Cerebellum (tissue), 5 donors: Measurements from ENCODE around the genes DYNC1I2 and HAT1.

DNA sequence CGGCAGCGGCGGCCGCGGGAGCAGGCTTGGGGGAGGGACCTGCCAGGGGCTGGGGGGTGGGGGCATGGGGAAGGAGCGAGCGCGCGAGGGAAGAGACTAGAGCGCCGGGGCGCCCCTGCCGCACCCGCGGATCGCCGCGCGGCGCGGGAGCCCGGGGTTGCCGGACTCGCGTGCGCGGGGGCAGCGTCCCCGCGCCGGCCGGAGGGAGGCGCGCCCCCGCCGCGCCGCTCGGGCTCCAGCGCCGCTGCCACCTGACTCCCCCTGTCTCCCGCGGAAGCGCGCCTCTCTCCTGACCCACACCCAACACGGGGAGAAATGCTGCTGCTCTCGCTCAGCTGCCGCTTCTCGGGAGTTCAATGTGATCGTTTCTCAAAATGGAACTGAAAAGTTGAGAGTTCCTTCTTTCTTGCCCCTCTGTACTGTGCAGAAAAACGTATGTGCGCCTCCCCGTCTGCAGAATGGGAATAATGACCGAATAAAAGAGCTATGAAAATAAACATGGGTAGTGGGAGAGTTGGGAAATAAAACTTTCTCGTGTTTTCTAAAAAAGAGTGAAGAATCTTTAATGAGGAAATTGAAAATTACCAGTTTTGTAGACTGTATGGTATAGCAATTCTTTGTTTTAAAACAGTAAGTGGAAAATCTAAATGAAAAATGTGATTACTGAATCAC, 429 bp upstream of the TLK1 start:
- PRO-cap, 3 experiments = peak in 2 of 3 experiments; most common plus-strand start position 92 of the sequence (in 1); most common minus-strand start position 133 of the sequence (in 2)
- RAMPAGE, long total RNA = no peak

DNA sequence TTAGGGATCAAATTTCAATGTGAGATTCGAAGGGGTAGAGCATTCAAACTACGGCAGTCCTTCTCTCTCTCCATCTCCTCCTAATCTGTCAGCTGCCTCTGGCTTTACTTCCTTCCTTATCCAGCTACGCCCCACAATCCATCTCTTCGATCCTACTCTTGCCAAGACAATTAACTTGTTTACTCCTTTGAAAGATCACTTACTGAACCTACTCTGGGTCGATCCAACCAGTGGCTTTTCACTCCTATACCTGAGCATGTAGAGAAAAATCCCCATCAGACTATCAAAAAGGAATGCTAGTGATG, 21.1 kb upstream of the TLK1 start:
- PRO-cap, 3 experiments = no peak in any of the 3 experiments
- RAMPAGE, long total RNA = no peak

GRCh38 chr2:171391718-171392275, 42.0 kb downstream of the METTL8 start:
- PRO-cap, 3 experiments = no peak in any of the 3 experiments
- RAMPAGE, long total RNA = no peak

- PRO-cap, 3 experiments = no peak in any of the 3 experiments
- RAMPAGE, long total RNA = no peak
Measured at GRCh38 chr2:171432882-171433630, 734 bp downstream of the METTL8 start.

GRCh38 chr2:171554405-171554829, 32.1 kb downstream of the CYBRD1 start:
- PRO-cap, 3 experiments = no peak in any of the 3 experiments
- RAMPAGE, long total RNA = no peak

- PRO-cap, 3 experiments = no peak in any of the 3 experiments
- RAMPAGE, long total RNA = no peak
Measured at GRCh38 chr2:171556643-171557038, 34.4 kb downstream of the CYBRD1 start.

DNA sequence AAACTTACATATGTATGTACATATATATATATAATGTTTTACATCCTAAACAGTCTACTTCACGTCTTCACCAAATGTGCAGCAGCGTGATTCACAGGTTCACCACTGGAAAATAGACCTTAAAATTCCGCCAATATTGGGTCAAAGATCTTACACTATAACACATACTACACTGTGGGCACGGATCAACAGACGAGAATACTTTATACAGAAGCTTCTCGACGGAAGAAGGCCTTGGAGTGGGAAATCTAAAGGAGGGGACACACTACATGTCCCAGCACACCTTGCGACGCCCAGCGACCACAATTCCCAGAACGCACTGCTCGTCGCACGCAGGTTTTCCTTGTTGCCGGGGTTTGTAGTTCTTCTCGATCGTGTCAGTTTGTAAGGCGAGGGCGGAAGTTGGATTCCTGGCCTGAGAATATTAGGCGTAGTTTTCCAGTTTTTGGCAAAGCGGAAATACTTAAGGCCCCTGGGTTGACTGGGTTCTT, at the start of gene DYNC1I2:
Gene DYNC1I2, plus strand, starts transcription at position 365 of the 491 bp plus-strand sequence.
- PRO-cap, 3 experiments = peak in 1 of 3 experiments; most common plus-strand start position 371 of the sequence (in 1); most common minus-strand start position 271 of the sequence (in 1)
- RAMPAGE, long total RNA = start-site peak on the plus strand centred at position 442 of the sequence, 163 bp wide, 1,203 and 536 reads in 2 replicates

DNA sequence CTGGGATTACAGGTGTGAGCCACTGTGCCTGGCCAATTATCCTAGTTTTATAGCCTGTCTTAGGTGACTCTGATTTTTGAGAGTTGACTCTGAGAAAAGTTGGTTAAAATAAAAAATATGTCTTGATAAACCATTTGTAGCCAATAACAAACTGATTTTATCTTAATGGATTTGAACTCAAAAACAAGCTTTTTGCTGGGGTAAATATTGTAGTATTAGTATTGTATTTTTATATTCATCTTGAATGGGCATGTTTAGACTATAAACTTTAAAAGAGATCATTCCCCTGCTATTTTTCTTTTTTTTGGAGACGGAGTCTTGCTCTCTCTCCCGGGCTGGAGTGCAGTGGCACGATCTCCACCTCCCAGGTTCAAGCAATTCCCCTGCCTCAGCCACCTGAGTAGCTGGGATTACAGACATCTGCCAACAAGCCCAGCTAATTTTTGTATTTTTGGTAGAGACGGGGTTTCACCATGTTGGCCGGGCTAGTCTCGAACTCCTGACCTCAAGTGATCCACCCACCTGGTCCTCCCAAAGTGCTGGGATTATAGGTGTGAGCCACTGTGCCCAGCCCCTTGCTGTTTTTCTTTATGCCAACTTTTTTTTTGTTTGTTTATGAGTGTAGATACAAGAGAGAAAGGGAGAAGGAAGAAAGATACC, 13.8 kb downstream of the DYNC1I2 start:
- PRO-cap, 3 experiments = no peak in any of the 3 experiments
- RAMPAGE, long total RNA = no peak

- PRO-cap, 3 experiments = no peak in any of the 3 experiments
- RAMPAGE, long total RNA = no peak
Measured at GRCh38 chr2:171762691-171763738, 75.7 kb downstream of the DYNC1I2 start.

GRCh38 chr2:171878619-171879383, 15.2 kb downstream of the SLC25A12 start:
- PRO-cap, 3 experiments = no peak in any of the 3 experiments
- RAMPAGE, long total RNA = no peak

DNA sequence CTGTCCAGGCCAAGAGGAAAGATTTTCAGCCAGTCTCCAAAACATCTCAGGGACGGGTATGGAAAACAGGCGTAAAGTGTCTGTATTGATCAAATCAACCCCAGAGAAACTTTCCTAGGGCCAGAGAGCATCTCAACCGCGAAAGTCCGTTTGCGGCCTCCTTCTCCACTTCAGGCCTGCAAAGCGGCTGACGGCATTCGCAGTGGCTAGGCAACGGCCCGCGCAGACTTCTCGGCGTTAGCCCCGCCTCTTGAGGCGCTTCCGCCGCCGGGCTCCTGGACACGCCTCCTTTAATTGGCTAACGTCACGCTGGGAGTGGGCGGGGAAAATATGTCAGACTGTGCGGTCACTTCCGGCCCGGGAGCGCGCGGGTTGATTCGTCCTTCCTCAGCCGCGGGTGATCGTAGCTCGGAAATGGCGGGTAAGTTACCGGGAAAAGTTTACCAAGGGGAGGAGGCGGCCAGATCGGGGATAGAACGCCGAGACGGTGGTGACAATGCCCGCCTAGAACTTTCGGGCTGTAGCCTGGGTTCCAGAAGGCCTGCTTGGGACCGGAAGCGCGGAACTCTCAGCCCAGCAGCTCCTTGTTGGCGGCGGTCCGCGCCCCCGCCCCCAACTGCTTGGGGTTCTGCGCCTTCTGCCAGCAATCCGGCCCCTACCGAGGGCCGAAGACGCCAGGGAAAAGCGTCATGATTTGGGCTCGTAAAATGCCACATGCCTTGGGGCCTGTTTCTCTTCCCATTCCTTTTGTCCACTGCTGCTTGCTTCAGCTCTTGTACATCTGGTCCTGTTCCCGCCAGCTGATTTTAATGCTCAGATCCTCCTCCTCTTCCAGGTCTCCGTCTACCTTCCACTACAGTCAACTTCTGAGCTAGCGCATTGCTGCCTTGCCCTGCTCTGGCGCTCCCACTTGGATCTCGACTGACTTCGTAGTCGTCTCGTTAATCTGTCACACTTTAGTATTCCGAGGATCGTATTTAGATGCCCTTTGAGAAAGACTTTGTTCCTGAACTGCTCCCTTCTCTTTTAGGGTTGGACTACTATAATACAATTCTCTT, at the start of gene HAT1:
Gene HAT1, plus strand, starts transcription at position 375 of the 1,058 bp plus-strand sequence.
- PRO-cap, 3 experiments = peak in 3 of 3 experiments; most common plus-strand start position 400 of the sequence (in 2); most common minus-strand start position 180 of the sequence (in 1)
- RAMPAGE, long total RNA = no peak

- PRO-cap, 3 experiments = no peak in any of the 3 experiments
- RAMPAGE, long total RNA = no peak
Measured at GRCh38 chr2:172086940-172087483, 1.7 kb downstream of the DLX1 start.

DNA sequence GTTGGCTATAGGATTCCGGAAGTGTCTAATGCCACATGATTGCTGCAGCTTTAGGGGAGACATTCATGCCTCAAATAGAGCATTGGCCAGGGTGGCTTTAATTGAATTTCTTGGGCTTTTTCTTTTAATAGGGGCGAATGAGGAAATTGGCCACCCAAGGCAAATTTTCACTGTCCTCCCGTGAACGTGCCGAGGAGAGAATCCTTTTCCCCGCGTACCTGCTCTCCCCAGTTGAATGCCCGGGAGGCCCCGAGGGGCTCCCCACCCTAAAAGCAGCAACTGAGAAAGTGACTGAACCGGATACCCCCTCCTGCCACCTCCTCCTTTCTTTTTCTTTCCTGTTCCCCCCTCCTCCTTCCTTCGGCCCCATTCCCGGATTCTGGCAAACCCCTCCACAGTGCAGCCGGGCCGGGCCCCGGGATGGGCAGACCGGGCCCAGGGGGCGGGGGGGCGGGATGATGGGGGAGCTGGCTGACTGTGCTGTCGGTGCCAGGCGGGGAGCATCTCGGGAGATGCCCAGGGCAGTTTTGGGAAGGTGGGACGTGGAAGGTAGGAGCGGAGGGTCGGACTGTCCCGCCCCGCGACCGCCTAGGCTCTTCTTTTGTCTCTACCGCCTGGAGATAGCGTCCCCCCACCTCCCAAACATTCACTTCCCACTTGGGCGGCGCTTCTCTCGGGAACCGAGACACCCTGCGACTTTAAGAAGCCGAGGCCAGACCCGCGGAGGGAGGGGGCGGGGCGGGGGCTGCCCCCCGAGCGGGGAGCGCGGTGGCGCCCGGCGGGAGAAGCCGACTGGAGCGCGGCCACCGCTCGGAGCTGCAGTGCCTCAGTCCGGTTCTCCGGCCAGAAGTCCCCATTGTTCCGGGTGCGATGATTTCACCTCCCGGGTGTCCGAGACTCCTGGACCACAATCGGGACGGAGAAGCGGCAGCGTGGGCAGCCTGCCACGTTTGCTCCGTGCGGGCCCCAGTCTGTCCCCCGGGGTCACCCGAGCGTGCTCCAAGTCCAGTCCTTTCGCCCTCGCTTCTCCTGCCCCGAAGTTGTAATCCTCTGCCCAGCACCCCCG, 8.2 kb downstream of the DLX2 start:
- PRO-cap, 3 experiments = no peak in any of the 3 experiments
- RAMPAGE, long total RNA = no peak

DNA sequence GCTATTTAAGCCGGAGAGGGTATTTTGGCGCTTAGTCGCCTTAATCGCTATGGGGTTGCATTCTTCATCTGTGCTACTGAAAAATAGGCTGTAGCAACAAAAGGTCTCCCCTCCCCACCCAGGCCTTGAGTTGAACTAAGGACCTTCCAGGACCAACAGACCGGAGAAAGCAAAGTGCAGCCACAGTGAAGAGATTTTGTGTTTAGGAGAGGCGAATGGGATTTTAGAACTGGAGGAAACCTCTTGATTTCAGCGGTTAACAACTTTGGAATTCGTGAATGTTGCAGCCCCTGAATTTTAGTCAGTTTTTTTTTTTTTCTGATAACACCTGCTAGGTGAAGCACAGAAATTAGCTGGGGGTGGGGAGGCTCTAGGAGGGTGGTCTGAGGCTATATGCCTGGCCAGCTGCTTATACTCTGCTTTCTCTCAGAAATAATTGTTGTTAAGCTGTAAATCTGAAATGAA, 1.5 kb downstream of the ITGA6 start:
- PRO-cap, 3 experiments = no peak in any of the 3 experiments
- RAMPAGE, long total RNA = no peak

GRCh38 chr2:172490754-172491542, 63.6 kb downstream of the ITGA6 start:
- PRO-cap, 3 experiments = no peak in any of the 3 experiments
- RAMPAGE, long total RNA = no peak

GRCh38 chr2:172578919-172579611, 23.2 kb downstream of the PDK1 start:
- PRO-cap, 3 experiments = no peak in any of the 3 experiments
- RAMPAGE, long total RNA = no peak

GRCh38 chr2:172821165-172821943, 85.7 kb downstream of the RAPGEF4 start:
- PRO-cap, 3 experiments = no peak in any of the 3 experiments
- RAMPAGE, long total RNA = no peak

DNA sequence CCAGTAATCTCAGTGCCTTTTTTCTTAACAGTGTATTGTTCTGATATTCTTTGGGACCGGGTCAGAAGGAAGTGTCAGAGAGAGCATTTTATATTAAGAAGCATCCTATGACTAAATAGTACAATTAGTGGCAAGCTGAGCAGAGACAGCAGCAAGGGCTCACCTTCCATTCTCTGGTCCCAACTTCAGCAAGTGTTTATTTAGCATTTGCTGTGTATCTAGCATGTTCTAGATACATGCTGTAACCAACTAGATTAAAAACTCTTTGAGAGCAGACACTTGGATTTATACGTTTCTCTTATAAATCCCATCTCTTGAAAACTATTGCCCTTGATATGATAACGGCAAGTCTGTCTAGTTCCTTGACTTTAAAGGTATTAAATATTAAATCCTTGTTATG, 126.6 kb downstream of the RAPGEF4 start:
- PRO-cap, 3 experiments = no peak in any of the 3 experiments
- RAMPAGE, long total RNA = no peak

DNA sequence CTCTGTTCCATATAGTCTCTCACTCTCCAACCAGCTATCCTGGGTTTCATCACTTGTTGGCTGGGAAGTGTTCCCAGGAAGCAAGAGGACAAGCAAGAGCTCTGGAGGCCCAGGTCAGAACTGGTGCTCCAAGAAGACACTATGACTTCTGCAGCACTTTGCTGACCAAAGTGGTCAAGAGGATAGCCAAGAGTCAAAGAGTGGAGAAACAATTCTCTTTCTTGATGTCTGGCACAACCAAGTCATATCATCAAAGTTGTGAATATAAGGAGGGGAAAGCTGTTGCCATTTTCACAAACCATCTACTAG, 17.4 kb upstream of the MAP3K20 start:
- PRO-cap, 3 experiments = no peak in any of the 3 experiments
- RAMPAGE, long total RNA = no peak

DNA sequence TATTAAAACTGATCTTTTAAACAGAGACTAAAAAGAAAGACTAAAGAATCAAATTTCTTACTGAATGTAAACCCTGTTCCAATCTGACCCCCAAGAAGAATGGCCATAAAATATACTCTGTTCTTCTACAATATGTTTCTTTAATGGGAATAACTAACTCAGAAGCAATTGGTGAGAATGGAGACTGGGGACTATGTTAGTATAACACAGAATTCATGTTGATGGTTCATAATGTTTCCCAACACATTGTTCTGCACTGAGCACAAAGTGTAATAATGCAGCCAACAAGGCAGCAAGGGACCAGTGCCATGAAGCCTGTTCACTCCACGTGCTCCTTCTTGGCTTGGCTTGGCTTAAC, 129.6 kb downstream of the MAP3K20 start:
- PRO-cap, 3 experiments = no peak in any of the 3 experiments
- RAMPAGE, long total RNA = no peak